Measurements from ENCODE around the genes AWAT2, ARR3, MED12 and CXCR3.

DNA sequence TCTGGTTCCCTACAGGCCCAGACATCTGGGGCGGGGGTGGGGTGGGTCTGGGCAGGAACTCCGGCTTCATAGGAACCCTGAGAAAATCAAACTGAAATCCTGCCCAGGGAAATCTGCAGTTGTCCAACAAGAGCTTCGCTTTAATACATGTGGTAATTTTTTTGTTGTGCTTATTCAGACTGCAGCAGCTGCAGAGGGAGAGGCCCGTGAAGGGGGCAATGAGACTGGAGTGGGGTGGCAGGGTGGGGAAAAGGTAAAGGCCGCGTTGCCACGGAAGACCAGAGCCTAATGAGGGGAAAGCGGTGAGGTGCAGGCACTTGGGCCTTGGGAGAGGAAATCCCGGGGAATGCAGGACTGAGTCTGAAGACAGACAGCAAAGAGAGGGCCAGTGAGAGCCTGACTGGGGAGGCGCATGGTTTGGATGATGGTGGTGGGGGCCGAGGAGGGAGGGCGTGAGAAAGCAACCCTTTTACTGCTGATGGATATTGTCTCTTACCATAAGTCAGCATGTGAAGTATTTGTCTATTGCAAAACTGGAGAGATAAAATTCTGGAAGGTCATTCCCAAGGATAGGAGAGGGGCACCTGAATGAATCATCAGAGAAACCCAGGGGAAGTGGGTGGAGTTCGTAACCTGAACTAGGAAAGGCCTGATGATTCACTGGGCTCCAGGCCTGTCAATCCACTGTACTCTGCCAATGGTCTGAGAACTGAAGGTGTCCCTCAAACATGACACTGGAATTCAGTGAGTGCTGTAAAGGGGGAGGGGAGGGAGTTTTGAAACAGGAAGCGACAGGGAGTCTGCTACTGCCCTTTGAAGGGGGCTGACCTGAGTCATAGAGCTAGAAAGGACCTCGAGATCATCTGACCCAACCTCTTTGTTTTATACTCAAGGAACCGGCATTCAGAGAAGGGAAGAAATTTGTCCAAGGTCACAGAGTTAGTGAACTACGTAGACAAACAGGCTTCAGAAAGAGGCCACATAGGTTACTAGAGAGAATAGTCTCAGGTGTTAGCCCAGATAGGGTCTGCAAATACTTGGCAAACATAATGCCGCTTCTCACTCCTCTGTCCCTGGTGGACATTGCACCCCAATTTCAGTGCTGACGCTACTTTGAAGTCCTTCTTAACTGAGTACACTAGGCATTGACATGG is 52.1 kb downstream of the NALF2 start:
- PRO-cap: no peak

DNA sequence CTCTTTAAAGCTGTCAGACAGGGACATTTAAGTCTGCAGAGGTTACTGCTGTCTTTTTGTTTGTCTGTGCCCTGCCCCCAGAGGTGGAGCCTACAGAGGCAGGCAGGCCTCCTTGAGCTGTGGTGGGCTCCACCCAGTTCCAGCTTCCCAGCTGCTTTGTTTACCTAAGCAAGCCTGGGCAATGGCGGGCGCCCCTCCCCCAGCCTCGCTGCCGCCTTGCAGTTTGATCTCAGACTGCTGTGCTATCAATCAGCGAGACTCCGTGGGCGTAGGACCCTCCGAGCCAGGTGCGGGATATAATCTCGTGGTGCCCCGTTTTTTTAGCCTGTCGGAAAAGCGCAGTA is 172.7 kb downstream of the EDA start:
- PRO-cap: no peak

- PRO-cap: no peak
Observed at GRCh38 chrX:70049886-70050149, at the start of gene AWAT2. Gene AWAT2 (minus strand): TSS chrX:70049938.

DNA sequence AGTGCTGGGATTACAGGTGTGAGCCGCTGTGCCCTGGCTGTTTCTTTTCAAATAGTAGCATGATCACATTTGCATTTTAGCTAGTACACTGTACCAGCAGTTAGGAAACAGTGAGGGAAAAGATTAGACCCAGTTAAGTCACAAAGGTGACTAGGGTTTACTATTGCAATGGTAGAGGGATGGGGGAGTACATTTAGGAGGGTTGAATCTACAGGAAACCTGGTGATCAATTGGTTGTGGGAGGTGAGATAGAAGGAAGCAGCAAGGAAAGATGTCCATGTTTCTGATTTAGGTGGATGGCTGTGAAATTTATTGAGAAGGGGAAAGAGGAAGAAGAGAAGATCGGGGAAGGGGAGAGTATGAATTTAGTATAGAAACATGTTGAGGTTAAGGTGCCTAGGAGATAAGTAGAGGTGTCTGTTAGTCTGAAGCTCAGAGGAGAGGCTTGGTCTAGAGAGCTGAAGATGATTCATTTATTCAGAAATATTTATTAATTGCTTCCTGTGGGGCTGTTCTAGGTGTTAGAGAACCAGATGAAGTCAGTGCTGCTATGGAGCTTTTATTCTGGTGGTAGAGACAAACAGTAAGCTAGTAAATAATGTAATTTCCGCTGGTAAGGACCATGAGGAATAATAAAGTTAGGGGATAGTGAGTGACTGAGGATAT is 3.9 kb downstream of the IGBP1 start:
- PRO-cap: no peak

- PRO-cap: no peak
Observed at GRCh38 chrX:70150079-70150518, 16.9 kb downstream of the IGBP1 start.

GRCh38 chrX:70168531-70169353 is 8.5 kb upstream of the DGAT2L6 start:
- PRO-cap: no peak

GRCh38 chrX:70267958-70268480 is at the start of gene ARR3:
Gene ARR3 (plus strand): TSS chrX:70268334.
- PRO-cap: no peak

- PRO-cap: no peak
Observed at GRCh38 chrX:70398775-70399308, 24.3 kb upstream of the GDPD2 start.

DNA sequence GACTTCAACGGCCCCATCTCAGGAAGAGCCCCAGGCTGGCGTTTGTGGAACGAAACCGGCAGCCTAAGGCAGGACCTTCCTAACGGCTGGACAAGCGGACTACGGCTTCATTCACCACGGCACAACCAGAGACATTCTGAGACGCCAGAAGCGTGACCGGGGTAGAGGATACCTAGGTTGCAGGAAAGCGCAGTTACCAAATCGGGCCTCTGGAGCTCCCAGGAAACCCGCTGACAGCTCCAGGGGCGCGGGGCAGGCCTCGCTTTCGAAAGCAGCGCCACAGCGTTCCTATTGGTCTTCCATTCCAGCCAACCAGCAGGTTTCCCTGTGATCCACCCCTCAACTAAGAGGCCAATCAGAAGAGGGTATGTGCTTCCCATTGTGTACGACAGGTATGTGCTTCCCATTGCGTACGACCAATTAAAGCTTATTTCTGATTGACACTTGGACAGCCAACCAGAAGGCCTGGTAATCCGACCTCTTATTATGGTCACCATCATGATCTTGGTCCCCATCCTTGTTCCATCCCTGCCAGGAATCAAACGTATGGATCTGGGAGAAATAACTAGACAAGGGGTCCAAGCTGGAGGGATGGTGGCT is 14.9 kb downstream of the SNX12 start:
- PRO-cap: no peak

DNA sequence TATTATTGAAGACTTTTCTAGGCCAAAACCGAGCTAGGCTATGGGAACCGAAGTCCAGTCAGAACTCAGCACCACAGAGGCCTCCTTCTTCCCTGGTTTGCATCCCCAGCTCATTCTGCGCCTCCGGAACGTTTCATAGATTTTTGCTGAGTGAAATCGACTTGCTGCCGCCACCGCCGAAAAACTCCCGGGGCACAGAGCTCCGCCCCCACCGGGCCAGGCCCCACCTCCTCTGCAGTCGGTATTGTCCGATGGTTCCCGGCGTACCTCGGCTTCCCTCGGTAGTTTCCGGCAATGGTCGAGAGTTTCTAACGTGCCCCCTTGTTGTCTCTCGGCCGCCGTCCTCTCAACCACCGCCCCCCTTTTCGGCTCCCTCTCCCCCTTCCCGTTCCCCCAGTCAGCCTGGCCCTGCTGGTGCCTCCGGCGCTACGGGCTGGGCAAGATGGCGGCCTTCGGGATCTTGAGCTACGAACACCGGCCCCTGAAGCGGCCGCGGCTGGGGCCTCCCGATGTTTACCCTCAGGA is at the start of gene MED12:
Gene MED12, plus strand, starts transcription at position 284 of the 525 bp plus-strand sequence.
- PRO-cap: bidirectional peak, plus-strand start at position 284 of the sequence, minus-strand start at position 196 of the sequence

- PRO-cap: no peak
Observed at GRCh38 chrX:71216148-71217107, 6.6 kb upstream of the GJB1 start.

GRCh38 chrX:71255494-71255923 is 1.6 kb upstream of the ZMYM3 start:
- PRO-cap: no peak

DNA sequence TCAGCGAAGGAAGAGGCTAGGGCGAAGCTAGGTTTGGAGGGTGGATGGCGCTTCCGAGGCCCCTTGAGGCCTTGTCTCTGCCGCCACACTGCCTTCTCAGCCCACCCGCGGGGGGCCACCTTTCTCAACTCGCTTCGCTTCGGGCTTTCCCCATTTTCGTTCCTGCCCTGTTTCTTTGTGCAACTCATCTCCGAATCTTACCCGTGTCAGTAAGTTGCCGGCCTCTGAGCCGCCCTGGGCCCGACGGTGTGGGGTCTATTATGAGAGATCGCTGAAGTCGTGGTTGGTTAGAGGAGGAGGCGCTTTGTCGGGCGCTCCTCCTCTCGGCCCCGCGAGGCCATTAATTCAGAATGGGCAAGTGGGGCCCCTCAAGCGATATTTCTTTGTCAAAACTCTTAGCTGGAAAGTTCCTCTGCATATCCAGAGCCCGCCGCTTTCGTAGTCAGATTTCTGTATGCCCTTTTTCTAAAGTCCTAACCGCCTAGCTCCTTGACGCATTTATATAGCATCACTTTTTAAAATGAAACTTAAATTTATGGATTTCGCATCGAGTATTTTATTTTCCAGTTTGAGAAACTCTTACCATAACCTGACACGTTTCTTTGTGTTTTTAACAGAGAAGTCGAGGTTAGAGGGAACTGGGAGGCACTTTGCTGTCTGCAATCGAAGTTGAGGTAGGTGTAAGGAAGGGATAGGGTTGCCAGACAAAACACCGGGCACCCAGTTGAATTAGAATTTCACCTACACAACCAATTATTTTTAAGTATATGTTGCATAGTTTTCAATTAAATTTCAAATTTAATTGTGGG is 549 bp downstream of the NONO start:
- PRO-cap: bidirectional peak, plus-strand start at position 270 of the sequence, minus-strand start at position 250 of the sequence; unidirectional peak, minus-strand start at position 342 of the sequence

- PRO-cap: no peak
Observed at GRCh38 chrX:71432249-71432546, 66.0 kb downstream of the TAF1 start.

GRCh38 chrX:71618330-71619010 is at the start of gene CXCR3:
Gene CXCR3 (minus strand): TSS chrX:71618511.
- PRO-cap: no peak

DNA sequence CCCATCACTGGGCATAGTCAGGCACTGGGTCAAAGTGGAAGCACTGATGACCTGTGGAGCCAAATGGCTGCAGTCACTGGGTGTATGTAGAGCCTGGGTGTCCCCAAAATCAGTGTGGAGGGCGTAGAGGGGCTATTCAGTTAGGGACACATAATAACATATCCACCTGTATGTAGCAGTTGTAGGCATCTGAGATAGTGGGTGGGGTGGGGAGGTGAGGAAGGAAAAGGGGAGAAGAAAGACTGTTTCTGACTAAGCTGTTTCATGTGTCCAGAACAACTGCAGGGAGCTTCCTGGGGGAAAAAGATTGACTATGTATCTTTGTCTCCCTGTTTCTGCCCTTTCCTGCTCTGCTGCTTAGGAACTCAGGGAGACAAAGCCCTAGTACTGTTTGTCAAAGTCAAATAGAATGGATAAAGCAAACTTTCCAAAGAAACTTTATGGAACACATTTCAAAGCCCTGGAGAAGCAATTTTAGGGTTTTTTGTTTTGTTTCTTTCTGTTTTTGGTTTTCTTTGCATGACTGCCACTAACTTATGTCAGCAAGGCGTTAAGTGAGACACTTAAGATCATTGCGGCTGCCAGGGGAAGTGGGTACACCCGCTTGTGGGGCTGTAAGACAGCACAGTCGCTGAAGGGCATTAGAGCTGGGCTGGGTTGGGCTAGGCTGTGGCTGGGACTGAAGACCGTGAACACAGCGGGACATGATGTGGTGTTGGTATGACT is 81.7 kb downstream of the NHSL2 start:
- PRO-cap: no peak

GRCh38 chrX:72027114-72027759 is 116.6 kb downstream of the NHSL2 start:
- PRO-cap: no peak

DNA sequence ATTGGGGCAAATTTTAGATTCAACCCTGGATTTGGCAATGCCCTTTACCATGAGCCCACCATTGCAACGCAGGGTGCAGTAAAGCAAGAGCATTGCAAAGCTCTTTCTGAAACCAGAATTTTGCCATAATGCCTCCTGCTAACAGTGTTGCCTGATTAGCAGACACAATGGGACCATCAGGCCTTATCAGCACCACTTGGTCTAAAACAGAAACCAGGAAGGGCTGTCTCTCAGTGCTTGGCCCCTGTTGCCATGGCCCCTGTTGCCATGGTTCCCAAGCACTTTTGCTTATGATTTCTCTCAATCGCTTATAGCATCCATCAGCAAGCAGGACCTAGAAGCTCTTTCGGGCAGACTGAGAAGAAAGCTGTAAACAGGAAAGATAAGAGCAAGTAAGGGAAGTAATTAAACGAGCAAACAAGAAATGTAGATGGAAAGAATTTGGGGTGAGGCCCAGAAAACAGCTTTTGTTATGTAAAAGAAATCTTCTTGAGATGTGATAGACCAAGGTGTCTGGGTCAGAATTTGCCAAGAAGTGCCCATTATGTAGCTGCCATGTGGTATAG is 86.6 kb upstream of the PIN4 start:
- PRO-cap: no peak

GRCh38 chrX:72102744-72103085 is 78.8 kb upstream of the PIN4 start:
- PRO-cap: no peak

DNA sequence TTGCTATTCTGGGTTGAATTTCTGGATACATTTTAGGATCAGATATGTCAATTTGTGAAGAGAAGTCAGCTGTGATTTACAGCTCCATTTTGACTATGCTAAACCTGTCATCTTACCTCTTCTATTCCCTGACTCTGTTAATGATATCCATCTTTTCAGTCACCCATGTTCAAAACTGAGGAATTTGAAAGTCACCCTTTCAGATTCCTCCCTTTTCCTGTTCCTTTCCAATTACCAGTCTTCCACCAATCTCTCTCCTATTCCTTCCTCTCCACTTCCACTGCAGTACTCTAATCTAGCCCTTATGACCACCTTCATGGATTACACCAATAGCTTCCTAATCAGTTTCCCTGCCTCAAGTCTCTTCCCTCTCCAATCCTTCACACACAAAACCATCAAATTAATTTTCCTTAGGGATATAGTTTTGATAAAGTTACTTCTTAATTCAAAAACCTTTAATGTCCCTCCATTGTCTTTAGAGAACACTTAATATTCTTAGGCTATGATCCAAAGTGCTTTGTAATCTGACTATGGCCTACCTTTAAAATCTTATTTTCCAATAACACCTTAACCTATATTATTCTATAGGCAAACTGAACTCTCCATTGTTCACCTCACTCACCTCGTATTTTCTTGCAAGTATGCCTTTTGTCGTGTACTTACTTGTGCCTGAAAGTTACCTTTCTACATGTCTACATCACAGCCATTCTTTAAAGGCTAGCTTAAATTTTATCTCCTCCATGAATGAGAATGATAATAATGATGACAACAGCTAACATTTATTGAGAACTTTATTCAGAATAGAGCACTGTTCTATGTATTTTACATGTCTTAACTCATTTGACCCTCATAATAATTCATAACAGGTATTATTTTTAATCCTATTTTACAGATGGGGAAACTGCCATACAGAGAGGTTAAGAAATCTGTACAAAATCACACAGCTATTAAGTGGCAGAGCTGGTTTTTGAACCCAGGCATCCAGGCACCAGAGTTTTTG is 99.7 kb downstream of the HDAC8 start:
- PRO-cap: no peak